Measurements from ENCODE around the genes PTGES and TOR1B.

DNA sequence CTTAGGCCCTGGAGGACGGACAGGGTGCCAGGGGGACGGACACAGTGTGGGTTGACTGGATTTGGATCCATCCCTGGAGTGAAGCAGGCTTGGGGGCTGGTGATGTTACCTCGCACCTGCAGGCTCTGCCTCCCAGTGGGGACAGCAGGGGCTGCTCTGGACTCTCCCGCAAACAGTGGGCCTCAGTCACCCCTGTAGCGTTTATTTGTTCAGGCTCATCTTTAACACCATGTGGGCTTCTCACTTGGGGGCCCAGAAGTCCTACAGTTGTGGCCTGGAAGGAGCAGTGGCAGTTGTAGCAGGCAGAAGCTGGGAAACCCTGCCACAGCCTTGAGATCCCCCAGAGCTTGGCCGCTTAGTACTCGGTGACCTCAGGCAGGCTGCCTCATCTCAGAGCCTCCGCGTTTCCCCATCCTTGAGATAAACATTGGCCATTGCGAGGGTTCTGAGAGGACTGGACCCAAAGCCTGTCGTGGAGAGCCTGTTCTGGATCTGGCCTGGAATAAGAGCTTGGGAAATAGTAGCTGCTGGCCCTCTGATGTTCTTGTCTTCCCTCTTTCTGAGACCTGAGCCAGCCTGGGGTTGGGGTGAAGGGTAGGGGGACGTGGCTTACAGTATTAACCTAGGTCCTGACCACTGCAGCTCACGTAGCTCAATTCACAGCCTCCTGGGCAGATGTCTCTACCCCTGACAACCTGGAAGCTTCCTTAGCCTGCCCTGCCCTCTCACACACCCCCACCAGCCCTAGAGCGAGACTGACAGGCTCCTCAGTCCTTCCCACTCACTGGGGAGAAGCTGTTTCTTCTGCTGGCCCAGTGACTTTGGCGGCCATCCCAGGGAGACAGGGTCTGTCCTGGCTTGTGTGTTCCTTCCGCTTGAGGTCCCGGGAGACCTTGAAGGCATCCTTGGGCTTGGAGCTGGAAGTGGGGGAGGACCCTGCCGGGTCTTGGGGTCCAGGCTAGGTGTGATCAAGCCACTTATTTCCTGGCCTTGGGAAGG lies 1.4 kb downstream of the MIGA2 start:
- RRBS, 2 experiments: 63 to 77% methylated on average over 2 of the region's 18 CpGs

DNA sequence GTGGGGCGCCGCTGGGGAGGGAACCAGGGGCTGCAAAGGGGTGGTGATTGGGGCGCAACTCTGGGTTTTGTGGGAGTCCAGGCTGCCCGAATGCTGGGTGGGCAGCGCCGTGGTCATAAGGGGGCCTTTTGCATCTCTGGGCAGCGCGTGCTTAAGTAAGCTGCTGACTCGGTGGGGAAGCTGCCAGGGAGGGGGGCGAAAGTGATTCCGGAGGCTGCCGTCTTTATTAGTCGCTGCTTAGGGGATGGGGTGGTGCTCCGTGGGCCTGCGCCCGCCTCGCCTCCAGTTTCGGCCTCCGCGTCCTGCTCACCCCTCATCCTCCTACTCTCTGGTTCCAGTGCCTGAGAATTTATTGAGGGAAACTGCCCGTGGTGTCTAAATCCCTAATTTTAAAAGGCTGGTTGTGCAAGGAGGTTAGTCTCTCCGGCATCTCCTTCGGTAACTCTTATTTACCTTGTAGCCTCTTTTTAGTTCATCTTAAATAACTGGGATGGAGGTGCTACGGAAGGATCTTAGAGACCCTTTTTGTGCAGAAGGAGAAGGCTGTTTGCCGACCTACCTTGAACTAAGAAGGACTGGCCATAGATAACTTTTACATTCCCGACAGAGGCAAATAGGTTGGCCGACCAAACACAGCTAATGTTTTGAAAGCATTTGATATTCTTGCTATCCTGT lies 721 bp downstream of the PTPA start:
- RRBS, 2 experiments: no CpG with 5 or more reads among the region's 27 CpGs

GRCh38 chr9:129138998-129139179 lies 27.7 kb downstream of the PTPA start:
- RRBS, 2 experiments: no CpG with 5 or more reads among the region's 4 CpGs

- RRBS, 2 experiments: no CpG with 5 or more reads among the region's 14 CpGs
Measured at GRCh38 chr9:129139749-129140478, 28.7 kb downstream of the PTPA start.

- RRBS, 2 experiments: 3 to 4% methylated on average over 1 of the region's 22 CpGs
Measured at GRCh38 chr9:129334234-129335010, 156.4 kb upstream of the IER5L start.

DNA sequence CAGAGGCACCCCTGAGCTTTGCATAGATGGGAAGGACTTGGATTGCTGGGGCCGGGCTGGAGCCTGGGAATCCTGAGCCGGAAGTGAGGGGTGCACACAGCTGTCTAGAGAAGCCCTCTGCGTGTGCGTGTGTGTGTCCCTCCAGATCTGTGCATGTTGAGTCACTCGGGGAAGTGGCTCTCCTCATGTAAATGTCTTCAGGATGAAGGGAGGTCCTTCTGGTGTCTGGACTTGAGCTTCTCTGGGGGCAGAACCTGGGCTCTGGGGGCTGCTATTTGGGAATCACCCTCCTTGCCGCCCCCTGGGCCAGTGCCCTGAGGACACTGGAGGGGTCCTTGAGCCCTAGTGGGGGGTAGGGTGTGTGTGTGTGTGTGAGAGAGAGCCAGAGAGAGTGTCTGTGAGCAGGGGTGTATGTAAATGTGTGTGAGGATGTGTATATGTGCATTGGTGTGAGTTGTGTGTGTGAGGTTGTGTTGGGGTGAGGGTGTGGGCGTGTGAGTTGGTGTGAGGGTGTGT lies 161.2 kb upstream of the IER5L start:
- RRBS, 2 experiments: no CpG with 5 or more reads among the region's 7 CpGs

- RRBS, 2 experiments: 0% methylated on average over 3 of the region's 16 CpGs; no CpG with 5 or more reads in 1 of the 2 experiments
Measured at GRCh38 chr9:129351004-129351706, 173.1 kb upstream of the IER5L start.

DNA sequence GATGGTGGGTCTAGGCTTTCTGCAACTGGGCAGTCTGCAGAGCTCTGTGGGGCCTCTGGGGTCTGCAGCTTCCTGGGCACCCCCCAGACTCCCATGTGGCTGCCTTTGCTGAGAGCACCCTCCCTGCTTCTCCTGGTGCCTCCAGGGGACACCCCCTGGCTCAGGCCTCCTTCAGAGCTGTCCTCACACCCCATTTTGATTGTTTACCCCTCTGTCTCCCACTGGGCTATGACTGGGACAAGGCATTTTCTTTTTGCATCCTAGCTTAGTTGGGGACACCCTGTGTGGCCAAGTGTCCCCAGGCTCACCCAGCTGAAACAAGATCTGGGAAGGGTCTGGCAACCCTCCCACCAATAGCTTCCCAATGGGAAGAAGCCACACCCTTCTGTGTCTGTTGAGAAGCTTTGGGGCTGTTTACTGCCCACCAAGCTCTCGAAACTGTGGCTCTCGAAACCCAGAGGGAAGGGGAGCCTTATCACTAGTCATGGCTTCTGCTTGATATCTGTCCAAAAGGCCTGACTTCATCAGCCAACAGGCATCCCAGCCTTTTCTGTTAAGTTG lies 204.4 kb upstream of the IER5L start:
- RRBS, 2 experiments: no CpG with 5 or more reads among the region's 2 CpGs

DNA sequence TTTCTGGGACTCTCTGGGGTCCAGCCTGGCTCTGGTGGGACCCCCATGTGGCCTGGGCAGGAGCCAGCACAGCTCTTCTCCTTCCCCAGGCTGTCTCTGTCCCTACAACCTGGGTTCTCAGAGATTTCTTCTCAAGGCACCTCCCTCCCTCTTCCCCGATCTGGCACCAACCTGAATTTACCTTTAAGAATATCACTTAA lies 218.0 kb downstream of the C9orf50 start:
- RRBS, 2 experiments: no CpG with 5 or more reads among the region's 1 CpG

GRCh38 chr9:129488280-129488460 lies 132.7 kb downstream of the C9orf50 start:
- RRBS, 2 experiments: under 1% methylated on average over 18 of the region's 21 CpGs

GRCh38 chr9:129490964-129491938 lies 129.7 kb downstream of the C9orf50 start:
- RRBS, 2 experiments: no CpG with 5 or more reads among the region's 14 CpGs

GRCh38 chr9:129548387-129548916 lies 72.4 kb downstream of the C9orf50 start:
- RRBS, 2 experiments: no CpG with 5 or more reads among the region's 10 CpGs

DNA sequence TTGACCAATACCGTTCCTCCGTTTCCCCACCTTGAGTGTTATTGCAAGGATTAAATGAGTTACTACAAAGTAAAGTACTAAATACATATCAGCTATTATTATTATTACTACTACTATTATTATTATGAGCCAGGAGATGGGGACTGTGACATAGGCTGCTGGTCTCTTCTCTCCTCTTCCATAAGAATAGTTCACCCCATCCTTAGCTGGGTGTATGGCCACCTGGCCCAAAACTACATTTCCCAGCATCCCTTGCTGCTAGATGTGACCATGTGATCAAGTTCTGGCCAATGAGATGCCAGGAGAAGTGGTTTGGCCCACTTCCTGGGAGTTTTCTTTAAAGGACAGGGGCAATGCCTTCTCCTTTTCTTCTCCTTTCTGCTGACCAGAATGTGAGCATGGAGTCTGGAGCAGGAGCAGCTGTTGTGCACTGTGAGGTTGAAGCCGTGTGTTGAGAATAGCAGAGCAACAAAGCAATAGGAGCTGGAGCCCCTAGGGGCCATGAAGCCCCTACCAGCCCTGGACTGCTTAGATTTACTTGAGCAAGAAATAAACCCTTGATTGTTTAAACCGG lies 36.8 kb downstream of the C9orf50 start:
- RRBS, 2 experiments: no CpG with 5 or more reads among the region's 4 CpGs

GRCh38 chr9:129613364-129613955 lies 7.4 kb downstream of the C9orf50 start:
- RRBS, 2 experiments: no CpG with 5 or more reads among the region's 20 CpGs

DNA sequence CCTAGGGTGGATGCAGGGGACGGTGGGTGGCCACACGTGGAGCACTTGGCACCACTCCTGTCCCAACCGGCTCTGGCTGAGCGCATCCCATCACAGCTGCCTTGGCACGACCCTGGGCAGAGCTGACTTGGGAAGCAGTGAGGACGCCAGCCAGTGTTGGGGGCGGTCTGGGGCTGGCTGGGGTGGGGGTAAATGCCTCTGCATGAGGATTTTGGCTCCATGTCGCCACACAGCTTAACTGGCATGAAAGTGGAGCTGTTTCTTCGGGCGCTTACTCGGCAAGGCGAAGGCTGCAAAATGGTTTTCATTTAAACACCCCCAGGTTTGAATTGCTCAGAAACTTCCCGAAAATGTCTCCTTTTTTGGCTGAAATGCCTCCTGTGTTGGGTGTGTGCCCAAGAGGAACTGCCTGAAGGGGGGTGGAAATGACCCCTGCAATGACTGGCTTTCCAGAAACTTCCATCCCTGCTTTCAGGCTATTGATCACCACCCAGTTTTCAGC lies 38.3 kb downstream of the PTGES start:
- RRBS, 2 experiments: no CpG with 5 or more reads among the region's 13 CpGs

DNA sequence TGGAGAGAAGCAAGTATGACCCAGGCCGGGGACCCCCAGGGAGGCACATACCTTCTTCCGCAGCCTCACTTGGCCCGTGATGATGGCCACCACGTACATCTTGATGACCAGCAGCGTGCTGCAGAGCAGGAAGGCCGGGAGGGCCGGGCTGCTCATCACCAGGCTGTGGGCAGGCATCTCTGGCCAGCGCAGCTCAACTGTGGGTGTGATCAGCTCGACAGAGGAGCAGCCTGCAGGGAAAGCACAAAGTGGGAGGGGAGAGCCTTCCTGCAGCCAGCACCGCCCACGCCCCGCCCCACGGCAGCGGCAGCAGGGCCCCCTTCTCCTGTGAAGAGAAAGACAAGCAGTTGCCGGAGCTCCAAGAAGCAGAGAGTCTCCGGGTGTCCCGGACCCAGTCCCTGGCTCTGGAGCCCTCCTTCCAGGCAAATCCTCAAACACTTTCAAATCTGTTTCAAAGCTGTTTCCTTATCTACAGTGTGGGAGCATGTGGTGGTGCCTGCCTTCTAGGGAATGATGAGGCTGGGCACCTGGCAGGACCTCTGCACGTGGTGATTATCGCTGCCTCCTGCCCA lies at the start of gene PTGES:
PTGES (minus strand) TSS at position 207 of the 572 bp plus-strand sequence.
- RRBS, 2 experiments: 0% methylated on average over 4 of the region's 19 CpGs; no CpG with 5 or more reads in 1 of the 2 experiments

- RRBS, 2 experiments: 1% methylated on average over 20 of the region's 114 CpGs
Measured at GRCh38 chr9:129802661-129803934, at the start of gene TOR1B. TOR1B (plus strand) TSS chr9:129803184.

DNA sequence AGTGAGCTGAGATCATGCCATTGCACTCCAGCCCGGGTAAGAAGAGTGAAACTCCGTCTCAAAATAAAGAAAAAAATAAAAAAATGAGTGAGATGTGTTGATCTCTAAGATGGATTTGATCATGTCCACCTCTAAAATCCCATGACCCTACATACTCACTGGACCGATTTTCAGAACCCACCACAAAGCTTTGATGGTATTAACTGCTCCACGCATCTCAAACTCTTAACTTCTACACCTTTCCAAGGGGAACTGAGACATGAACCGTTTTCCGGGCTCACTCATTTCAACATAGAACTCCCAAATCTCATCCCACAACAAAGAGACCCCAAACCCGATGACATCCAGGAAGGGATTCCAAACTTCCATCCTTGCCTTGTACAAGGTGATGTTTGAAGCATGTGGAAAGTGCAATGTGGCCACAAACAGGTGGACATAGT lies 1.7 kb downstream of the TOR1A start:
- RRBS, 2 experiments: no CpG with 5 or more reads among the region's 7 CpGs

DNA sequence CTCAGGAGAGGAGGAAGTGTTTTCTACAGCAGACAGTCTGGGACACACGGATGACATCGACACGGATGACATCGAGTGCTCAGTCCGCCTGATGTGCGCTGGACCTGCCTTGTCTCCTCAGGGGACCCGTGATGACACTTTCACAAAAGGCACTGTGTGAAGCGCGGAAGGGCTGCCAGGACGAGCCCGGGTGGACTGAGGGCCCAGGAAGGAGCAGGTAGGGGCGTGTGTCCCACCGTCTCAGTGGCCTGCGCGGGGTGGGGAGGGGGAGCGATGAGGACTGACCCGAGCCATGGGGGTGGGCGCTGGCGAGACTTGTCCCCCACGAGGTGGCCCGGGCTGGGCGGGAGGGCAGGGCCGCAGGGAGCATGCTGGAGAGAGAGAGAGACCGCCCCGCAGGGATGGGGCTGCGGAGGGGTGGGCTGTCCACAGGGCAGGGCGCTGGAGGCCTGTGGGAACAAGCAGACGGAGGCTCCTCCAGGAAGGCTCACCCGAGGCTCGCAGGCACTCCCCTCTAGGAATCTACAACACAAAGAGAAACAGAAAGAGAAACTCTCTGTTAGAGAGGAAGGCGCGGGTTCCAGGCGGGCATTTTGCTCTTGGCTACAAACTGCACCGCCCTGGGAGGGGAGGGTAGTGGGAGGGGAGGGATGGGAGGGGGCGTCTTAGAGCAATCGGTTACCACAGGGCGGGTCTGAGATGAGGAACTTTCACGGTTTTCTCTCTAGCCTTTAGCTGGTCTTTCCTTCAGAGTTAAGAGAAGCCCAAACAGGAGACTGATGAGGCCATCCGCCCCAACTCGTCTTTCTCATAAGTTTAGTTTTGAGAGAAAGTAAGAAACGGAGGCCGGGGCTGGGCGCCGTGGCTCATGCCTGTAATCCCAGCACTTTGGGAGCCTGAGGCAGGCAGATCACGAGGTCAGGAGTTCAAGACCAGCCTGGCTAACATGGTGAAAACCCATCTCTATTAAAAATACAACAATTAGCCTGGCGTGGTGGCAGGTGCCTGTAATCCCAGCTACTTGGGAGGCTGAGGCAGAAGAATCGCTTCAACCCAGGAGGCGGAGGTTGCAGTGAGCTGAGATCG lies 55.1 kb downstream of the USP20 start:
- RRBS, 2 experiments: no CpG with 5 or more reads among the region's 49 CpGs

DNA sequence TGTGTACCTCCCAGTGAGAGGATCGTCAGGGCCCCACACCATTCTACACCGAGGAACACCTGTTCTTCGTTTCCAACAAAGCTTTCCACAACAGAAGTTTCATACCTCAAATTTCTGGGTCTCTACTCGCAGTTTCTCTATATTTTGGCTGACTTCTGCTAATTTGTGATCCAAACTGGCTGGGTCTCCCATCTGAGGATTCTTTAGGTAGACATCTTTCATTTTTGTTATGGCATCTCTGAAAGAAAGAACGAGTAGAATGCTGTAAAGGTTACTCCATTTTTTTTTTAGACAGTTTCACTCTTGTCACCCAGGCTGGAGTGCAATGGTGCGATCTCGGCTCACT lies 67.5 kb downstream of the USP20 start:
- RRBS, 2 experiments: no CpG with 5 or more reads among the region's 7 CpGs

All from bronchial epithelial cell (primary cell).